Daoy (cell line): ENCODE measurements around a stretch of chr1.

- RAMPAGE, long total RNA, result no peak
Measured at GRCh38 chr1:61098903-61099644, 16.7 kb downstream of the NFIA start.

GRCh38 chr1:61123218-61123834, 41.0 kb downstream of the NFIA start:
- RAMPAGE, long total RNA, result no peak

DNA sequence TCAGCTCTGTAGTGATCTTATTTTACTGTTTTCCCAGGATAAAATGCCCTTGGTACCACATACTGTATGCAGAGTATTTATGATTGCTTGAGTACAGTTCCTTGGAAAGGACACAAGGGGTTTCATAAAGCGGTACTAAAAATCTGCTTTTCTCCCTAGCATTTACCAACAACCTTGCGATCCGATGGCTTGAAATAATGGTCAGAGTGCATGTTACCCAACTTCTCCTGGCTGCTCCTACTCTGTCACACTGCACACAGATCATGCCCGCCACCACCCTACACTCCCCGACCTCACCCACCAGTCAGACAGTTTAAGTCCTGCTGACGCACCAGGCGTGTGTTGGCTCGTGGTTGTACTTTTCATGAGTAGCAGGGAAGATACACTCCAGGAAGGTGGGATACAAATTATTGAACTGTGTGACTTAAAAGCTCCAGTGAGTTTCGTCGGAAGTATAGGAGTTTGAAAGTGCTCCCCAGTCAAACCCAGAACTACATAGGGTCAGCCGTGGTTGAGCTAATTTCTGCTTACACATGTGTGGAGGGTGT, 131.3 kb downstream of the NFIA start:
- RAMPAGE, long total RNA, result no peak

- RAMPAGE, long total RNA, result no peak
Measured at GRCh38 chr1:61221489-61222043, 139.2 kb downstream of the NFIA start.

GRCh38 chr1:61253239-61253761, 170.9 kb downstream of the NFIA start:
- RAMPAGE, long total RNA, result no peak

- RAMPAGE, long total RNA, result no peak
Measured at GRCh38 chr1:61337837-61339009, 255.9 kb downstream of the NFIA start.

GRCh38 chr1:61491422-61491612, 233.6 kb downstream of the TM2D1 start:
- RAMPAGE, long total RNA, result no peak

DNA sequence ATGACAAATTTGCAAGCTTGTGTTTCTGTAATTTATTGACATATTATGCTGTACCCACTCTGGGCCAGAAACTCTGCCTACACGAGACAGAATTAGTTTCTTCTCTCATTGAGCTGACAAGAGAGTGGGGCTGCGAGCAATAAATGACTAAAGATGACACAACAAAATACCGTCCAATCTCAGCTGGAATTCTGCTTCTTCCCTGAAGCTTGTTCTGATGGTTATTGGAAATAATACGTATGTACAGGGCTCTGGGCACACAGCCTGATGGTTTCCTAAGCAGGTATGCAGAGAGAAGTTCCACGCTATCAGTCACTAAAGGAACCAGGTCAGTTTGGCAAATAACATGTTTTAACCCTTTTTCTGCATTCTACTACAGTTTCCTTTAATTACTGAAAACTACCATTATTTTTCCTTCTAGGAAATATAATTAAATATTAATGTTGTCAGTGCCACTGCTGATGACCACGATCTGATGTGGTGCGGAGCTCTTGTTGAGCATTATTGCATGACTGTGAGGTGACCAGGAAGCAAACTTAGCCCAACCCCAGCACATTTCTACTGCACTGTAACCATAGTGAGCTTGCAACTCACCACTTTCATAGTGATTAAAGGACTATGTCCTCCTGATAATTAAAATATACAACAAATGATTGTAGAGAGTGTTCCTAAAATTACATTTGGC, 221.4 kb upstream of the L1TD1 start:
- RAMPAGE, long total RNA, result no peak

DNA sequence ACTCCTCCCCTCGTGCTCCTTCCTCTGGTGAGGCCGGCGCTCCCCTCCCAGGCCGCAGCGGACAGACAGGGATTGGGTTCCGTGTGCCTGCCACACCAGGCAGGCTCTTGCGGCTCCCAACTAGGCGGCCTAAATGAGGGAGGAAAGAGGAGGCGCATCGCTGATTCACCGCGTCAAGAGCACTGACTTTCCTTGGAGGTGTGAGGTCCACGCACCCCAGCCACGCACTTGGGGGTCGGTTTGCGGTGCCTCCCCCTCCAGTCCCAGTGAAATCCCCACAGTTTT, 1.4 kb upstream of the FOXD3 start:
- RAMPAGE, long total RNA, result no peak

DNA sequence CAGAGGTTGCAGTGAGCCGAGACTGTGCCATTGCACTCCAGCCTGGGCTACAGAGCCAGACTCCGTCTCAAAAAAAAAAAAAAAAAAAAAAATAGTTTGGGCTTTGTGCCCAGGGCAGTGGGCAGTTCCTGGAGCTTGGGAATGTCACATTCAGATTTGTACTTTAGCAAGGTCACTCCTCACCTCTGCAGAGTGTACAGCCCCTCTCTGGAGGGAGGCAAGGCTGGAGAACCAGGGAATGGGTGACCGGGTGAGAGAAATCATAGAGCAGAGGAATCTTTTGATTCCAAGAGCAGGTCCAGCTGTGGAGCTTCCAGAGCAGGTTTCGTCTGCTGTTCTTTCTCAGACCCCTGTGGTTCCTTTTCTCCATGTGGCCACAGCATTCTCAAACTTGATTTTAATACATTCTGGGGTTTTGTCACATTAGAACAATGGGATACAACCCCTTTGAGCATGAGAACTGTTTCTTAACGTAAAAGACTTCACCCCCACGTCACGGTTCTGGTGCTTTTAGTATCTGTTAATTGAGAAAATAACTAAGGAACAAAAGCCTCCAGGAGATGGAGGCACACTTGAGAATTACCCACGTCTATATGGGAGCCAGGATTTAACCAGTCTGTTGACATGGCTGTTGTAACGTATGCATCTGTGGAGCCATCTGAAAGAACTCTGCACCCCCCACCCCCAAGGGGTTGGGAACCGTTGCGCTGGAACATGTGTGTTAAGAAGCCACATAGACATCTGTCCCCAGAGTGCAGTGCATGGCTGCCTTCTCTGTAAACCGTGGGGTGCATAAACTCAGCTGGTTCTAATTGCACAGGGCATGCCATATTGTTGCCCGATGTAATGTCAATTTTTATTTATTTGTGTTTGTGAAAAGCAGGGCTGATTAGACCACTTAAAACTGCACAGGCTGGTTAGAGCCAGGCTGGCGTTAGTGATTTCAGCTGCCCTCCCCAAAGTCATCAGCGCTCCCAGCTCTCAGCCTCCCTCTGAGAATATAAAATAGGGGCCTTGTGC, 70.4 kb upstream of the ROR1 start:
- RAMPAGE, long total RNA, result no peak

DNA sequence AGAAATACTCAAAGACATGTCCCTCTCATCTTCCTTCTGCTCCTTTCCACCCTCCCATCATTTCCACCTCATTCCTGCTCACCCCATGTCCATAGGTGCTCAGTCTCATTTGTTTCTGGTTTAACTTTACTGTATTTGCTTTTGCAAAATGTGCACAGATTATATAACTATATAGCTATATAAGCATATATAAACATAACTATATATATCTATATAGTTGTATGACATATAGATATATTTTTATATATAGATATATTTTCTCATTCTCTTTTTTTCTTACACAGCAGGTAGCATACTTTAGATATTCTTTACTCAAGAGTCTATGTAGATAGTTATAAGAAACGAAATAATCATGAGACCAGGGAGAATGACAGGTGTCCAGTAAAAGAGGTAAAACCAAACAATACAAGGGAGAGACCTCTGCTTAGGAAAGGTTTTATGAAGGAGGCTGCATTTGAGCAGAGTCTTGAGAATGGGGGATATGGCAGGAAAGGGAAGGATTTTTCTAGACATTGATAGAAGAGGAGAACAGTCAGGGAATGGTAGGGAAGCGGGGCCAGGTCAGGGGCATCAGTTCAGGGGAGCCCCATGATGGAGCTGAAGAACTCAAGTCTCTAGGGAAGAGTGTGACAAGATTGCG, 129.8 kb downstream of the ROR1 start:
- RAMPAGE, long total RNA, result no peak

DNA sequence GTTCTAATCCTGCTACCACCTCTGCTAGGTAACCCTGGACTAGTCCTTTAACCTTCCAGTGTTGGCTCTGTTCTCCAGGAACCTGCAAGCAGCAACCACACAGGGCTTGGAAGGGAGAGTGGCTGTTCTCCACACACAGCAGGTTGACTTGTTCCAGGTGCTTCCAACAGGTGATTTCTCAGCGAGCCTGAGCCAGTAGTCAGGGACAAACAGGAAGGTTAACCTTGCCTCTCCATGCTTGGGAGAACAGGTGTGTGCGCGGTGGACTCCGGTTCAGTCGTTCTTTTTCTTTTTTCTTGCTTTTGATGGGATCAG, 838 bp upstream of the CACHD1 start:
- RAMPAGE, long total RNA, result no peak

DNA sequence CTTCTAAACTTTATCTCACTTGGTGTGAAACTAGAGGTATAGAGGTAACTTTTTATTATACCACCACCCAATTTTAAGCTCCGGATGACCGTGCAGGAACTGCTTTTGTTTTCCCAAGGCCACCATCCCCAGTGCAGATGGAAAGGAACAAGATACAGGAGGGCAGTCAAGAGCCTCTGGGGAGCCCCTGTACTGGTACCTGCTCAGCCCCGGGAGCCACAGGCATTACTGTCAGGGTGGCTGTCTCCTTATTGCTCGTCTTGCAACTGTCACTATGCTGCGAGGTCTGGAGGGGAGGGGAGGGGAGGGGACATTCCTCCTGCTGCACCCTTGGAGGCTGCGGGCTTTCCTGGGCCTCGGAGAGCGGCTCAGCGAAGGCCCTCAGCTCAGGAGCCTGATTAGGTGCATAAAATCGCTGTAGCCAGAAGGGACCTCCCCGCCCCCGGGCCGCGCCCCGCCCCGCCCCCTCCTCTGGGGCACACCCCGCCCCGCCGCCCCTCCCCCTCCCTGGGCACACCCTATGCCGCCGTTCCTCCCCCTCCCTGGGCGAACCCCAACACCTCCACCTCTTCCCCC, 35.3 kb downstream of the CACHD1 start:
- RAMPAGE, long total RNA, result no peak

DNA sequence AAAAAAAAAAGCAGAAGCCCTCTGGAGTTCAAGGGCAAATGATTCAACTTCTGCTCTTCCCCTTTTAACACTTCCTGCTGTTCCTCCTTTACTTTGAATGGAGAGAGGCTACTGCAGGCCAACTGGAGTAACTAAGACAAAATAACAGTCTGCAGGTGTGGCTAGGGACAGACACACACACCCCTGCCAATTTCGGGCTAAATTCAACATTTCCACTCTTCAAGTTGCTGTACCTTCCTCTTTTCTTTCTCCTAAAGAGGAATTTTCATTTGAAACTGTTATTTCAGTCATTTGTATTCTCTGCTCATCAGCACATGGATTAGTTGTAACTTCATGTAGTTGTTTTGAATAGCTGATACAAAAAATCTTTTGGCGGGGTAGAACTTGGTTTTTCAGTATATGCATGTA, 42.5 kb downstream of the CACHD1 start:
- RAMPAGE, long total RNA, result no peak

GRCh38 chr1:64846532-64847126, 101.8 kb downstream of the RAVER2 start:
- RAMPAGE, long total RNA, result no peak

DNA sequence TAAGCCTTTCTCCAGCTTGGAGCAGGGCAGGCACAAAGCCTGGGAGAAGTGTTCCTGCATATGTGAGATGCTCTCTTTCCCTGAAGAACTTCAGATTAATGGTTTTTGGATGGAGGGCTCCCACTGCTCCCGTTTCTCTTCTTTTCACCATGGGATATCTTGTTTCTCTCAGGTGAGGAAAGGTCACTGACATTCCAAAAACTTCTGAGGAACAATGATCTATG, 95.8 kb downstream of the JAK1 start:
- RAMPAGE, long total RNA, result no peak

DNA sequence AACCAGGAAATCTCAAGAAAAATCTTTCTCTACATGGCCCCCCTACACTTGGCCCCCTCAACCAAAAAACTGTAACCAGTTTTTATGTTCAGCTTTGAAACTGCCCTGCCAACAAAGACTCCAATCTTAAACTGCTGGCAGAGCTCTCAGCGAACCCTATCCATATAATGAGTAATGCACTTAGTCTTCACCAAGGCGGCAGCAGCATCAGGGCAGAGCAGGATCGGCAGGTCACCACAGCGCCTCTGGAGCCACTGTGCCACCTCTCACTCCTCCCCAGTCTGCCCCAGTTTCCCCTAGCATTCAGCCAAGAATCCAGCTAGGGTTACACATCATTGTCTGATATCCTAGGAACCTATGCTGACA, 71.6 kb downstream of the JAK1 start:
- RAMPAGE, long total RNA, result no peak

DNA sequence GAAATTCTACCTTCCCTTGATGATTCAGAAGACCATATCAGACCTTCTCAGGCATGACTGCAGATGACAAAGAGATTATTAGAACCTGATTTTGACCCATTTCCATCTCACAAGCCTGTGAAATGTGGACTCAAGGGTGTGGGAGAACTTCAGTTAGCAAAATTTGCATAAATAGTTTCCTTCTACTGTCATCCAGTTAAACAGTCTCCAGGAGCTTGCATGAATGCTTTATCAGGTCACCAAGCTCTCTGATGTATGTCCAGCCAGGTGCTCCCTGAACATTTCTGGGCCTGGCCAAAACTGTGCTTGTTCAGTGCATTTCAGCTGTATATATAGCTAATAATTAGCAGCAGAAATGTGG, 67.8 kb downstream of the JAK1 start:
- RAMPAGE, long total RNA, result no peak

DNA sequence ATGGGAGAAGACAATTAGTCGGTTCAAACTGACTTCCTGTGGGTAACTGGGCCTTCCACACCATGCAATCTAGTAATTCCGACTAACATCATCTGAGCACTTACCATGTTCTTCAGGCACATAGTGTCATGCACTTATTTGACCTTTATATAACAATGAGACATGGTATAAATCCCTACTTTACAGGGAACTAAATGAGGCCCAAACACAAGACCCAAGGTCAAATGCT, 40.8 kb downstream of the JAK1 start:
- RAMPAGE, long total RNA, result no peak

DNA sequence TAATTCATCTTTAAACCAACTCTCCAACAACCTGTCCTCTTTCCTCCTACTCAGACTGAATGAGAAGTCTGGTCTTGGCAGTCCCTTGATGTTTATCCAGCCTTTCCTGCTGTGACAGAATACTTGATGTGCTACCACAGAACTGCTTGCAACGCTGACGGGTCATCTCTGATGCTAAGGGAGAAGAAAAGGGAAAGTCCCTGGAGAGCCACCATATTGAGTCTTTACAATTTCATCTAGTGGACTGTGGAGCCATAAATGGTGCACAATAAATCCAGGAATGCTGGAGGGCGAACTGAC, 30.8 kb downstream of the JAK1 start:
- RAMPAGE, long total RNA, result no peak